ENCODE measurements around the genes NKAIN2, HDDC2 and TRMT11.

- PRO-cap: no peak
- RAMPAGE, long total RNA, 2 experiments: no peak in any of the 2 experiments
Measured at GRCh38 chr6:123803006-123804505, at the start of gene NKAIN2. Gene NKAIN2, plus strand, starts transcription at chr6:123803865.

DNA sequence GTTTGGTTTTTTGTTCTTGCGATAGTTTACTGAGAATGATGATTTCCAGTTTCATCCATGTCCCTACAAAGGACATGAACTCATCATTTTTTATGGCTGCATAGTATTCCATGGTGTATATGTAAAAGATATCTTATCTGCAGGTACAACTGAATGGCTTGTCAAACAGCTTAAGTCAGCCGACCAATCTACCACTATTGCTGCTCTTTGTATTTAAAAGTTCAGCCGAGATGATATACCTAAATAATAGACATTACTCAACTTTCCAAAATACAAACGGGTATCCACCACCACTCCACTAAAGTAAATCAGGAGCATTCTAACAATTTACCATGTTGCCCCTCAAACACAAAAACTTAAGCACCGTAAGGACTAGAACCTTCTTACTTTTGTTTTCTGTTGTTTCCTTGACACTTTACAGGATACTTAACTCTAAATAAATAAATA, 440.7 kb downstream of the NKAIN2 start:
- PRO-cap: no peak
- RAMPAGE, long total RNA, 2 experiments: no peak in any of the 2 experiments

- PRO-cap: no peak
- RAMPAGE, long total RNA, 2 experiments: no peak in any of the 2 experiments
Measured at GRCh38 chr6:125001893-125002687, 39.9 kb downstream of the RNF217 start.

- PRO-cap: no peak
- RAMPAGE, long total RNA, 2 experiments: no peak in any of the 2 experiments
Measured at GRCh38 chr6:125192301-125192974, 38.9 kb downstream of the TPD52L1 start.

- PRO-cap: no peak
- RAMPAGE, long total RNA, 2 experiments: no peak in any of the 2 experiments
Measured at GRCh38 chr6:125219604-125220205, 66.1 kb downstream of the TPD52L1 start.

DNA sequence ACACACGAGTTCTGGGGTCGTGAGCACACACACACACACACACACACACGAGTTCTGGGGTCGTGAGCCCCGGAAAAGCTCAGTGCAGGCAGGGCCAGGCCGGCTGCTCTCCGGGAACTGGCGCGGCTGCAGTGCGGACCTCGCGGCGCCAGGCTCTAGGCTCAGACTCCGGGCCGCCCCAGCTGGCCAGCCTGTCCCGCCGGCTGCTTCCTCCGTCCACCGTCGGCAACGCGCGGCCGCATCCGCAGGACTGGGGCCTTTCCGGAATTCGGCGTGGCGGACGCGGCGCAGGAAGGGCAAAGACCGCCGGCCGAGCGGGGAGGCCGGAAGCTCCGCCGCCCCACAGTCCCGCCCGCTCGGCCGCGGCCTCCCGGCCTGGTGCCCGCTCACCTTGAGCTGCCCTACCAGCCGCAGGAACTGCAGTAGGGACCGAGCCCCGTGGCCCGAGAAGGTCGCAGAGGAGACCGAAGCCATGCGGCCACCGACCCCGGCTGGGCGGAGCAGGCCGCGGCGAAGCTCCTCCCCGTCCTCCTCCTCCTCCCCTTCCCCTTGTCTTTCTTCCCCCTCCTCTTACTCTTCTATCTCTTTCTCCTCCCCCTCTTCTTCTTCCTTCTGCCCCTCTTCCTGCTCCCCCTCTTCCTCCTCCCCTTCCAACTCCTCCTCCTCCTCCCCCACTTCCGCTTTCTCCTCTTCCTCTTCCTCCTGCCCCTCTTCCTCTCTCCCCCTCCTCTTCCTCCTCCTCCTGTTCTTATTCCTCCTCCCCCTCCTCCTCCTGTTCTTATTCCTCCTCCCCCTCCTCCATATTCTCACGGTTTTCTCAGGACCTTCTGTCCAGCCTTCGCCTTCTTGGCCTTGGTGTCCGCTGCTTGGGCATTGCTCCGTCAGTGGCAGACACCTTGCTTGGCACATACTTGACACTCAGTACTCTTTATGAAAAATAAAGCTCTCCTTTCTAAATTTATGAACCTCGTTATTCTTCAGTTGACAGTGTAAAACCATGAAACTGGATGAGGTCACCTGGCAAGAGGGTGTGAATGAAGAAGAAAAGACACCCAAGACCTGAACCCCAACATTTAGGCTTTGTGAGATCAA, at the start of gene HDDC2:
Gene HDDC2 (minus strand): TSS at position 509 of the 1,092 bp plus-strand sequence.
- PRO-cap: unidirectional peak, minus-strand start at position 419 of the sequence; unidirectional peak, minus-strand start at position 493 of the sequence
- RAMPAGE, long total RNA, 2 experiments: start-site peak on the minus strand in 2 of 2 experiments, centred at positions 500 to 624 of the sequence, 120 to 658 reads per replicate

GRCh38 chr6:125313954-125314236, 12.1 kb upstream of the HDDC2 start:
- PRO-cap: no peak
- RAMPAGE, long total RNA, 2 experiments: no peak in any of the 2 experiments

DNA sequence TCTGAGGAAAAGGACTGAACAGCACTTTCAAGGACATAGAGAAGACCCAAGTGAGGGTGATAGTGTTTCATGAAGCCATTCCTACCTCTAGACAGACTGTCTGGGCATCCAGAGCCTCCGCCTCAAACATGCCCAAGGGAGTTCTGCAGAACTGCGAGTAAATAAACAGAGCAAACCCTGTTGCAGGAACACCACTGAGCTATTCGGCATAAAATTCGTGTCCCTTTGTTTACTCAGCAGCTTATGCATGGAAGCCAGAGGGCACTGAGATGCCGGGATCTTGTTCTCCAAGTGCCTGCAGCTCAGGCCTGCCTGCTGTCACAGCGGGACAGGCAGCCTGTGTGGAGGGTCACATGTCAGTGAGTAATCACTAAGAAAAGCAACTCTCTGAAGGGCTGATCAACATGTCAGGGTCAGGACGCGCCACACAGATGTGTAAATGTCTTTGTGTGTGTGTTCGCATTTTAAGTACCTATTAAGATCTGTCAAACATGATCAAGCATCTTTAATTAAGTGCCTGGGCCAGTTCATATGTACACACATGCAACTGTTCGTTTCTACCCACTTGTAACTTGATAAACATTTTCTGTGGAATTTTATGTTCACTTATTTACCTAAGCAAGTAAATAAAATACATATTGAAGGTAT, 164.8 kb upstream of the HEY2 start:
- PRO-cap: no peak
- RAMPAGE, long total RNA, 2 experiments: no peak in any of the 2 experiments

- PRO-cap: no peak
- RAMPAGE, long total RNA, 2 experiments: no peak in any of the 2 experiments
Measured at GRCh38 chr6:125705047-125705340, 44.4 kb upstream of the HEY2 start.

- PRO-cap: no peak
- RAMPAGE, long total RNA, 2 experiments: no peak in any of the 2 experiments
Measured at GRCh38 chr6:125745407-125746199, 3.8 kb upstream of the HEY2 start.

- PRO-cap: bidirectional peak, plus-strand start at chr6:125986465, minus-strand start at chr6:125986477
- RAMPAGE, long total RNA, 2 experiments: start-site peak on the plus strand in 2 of 2 experiments, at chr6:125986453-125986541 at its widest, 211 to 256 reads per replicate
Measured at GRCh38 chr6:125986044-125987021, at the start of gene TRMT11. Gene TRMT11, plus strand, starts transcription at chr6:125986540.

GRCh38 chr6:125994993-125995720, 8.8 kb downstream of the TRMT11 start:
- PRO-cap: no peak
- RAMPAGE, long total RNA, 2 experiments: no peak in any of the 2 experiments

DNA sequence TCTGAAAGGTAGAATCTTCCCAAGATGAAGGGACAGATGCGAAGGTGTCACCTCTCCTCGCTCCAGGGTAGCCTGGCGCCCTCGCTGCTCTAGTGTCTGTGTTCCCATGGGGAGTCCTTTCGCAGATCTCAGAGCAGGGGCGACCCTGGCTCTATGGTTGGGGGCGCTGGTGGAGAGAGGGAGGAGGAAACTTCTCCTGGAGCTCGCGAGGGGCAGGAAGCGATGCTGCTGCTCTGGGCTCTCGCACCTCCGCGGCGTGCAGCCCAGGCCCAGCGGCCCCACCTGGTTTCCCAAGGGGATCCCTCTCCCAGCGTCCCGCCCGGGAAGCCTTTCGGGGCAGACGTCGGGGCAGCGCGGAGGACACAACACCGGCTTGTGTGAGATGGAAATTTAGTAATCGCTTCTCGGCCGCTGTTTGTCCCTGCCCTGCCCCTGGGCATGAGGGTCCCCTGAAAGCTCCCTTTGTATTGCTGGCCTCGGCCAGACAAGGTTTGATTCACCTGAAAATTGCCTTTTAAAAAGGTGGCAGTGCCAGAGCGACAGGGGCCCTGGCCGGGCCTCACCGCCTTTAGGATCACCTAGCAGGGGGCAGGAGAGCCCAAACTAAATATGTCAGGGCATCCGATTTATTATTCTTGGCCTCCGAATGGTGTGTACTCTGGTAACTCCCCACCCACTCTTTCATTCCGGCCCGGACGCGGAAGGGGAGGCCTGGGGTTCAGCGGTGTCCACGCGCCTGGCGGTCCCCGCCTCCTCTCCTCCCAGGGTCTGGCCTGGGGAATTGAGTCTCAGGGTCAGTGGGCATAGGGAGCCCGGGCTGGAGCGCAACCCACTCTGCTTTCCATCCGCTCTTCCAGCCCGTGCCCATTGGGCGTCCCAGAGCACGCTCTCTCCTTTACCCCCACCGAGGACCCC, 2.0 kb downstream of the RSPO3 start:
- PRO-cap: bidirectional peak, plus-strand start at position 714 of the sequence, minus-strand start at position 580 of the sequence
- RAMPAGE, long total RNA, 2 experiments: no peak in any of the 2 experiments

DNA sequence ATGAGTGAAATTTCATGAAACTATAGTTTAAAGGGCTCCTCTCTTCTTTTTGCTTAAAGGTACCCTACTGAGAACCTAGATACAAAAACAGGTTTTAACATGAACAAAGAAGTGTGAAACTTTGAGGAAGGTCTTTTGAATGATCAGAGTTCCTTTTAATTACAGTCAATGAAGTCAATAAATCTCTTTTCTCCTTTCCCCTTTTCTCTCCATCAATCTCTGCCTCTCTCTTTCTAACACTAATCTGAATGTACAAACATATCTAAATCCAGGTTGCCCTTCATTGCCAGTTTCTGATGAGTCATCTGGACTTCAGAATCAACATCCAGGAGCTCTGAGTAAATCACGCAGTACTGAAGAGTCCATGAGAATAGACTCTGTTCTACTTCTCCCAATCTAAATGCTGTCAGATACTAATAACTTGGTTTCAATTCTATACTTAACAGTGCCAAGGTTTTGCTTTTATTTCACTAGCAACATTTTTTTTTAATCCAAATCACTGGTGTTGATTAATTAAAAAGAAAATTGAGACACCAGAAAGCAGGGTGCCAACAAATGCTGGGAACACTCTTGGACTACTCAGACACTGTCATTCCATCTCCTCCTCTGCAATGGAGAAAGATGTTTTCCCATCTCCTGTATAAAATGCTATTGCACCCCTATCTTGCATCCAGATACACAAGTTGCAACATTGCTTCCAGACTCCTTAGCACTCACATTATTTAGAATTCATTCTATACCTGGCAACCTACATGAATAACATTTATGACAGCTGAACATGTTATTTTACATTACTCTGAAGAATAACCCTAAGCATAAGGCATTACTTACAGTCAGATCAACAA, 238.8 kb upstream of the THEMIS start:
- PRO-cap: no peak
- RAMPAGE, long total RNA, 2 experiments: no peak in any of the 2 experiments

GRCh38 chr6:128352429-128353273, 167.7 kb downstream of the PTPRK start:
- PRO-cap: no peak
- RAMPAGE, long total RNA, 2 experiments: no peak in any of the 2 experiments

GRCh38 chr6:128398048-128398394, 122.4 kb downstream of the PTPRK start:
- PRO-cap: no peak
- RAMPAGE, long total RNA, 2 experiments: no peak in any of the 2 experiments

DNA sequence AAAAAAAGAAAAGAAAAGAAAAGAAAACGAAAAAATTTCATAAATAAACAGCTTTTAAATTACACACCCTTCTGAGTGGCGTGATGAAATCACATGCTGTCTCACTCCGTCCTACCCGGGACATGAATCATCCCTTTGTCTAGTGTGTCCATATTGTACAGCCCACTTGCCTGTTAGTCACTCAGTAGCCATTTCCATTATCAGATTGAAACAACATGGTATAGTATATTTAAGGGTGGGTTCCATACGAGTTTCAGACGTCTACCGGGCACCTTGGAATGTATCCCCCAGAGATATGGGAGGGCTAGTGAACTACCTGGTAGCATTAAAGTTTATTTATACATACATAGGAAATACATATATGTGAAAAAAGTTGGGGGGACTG, 11.5 kb downstream of the PTPRK start:
- PRO-cap: no peak
- RAMPAGE, long total RNA, 2 experiments: no peak in any of the 2 experiments

DNA sequence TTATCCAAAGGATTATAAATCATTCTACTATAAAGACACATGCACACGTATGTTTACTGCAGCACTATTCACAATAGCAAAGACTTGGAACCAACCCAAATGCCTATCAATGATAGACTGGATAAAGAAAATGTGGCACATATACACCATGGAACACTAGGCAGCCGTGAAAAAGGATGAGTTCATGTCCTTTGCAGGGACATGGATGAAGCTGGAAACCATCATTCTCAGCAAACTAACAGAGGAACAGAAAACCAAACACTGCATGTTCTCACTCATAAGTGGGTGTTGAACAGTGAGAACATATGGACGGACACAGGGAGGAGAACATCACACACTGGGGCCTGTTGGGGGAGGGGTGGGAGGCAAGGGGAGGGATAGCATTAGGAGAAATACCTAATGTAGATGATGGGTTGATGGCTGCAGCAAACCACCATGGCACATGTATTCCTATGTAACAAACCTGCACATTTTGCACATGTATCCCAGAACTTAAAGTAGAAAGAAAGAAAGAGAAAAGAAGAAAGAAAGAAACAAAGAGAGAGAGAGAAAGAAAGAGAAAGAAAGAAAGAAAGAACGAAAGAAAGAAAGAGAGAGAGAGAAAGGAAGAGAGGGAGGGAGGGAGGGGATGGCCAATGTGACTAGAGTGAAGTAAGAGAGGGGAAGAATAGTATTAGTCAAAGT, 114.0 kb downstream of the LAMA2 start:
- PRO-cap: no peak
- RAMPAGE, long total RNA, 2 experiments: no peak in any of the 2 experiments

GRCh38 chr6:129013386-129013968, 130.5 kb downstream of the LAMA2 start:
- PRO-cap: no peak
- RAMPAGE, long total RNA, 2 experiments: no peak in any of the 2 experiments

DNA sequence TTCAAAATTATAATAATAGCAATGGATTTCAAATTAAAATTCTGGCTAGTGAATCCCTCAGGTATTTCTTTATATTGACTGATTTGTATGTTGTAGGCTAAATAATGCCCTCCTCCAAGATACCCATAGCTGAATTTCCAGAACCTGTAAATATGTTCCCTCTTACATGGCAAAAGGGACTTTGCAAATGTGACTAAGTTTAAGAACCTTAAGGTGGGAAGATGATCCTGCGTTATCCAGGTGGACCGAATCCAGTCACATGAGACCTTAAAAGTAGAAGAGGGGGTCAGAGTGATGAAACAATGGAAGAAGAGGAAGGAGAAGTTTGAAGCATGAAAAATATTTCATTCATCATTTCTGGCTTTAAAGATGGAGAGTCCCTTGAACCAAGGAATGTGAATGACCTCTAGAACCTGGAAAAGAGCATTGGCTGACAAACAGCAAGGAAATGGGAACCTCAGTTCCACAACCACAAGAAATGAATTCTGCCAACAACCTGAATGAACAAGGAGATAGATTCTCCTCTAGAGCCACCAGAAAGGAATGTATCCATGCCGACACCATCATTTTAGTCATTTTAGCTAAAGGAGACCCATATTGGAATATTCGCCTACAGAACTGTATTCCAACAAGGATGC, 349.7 kb downstream of the LAMA2 start:
- PRO-cap: no peak
- RAMPAGE, long total RNA, 2 experiments: no peak in any of the 2 experiments